ENCODE results near the gene SCYGR7.

GRCh38 chr2:227728041-227728426, at the start of gene SCYGR7:
Gene SCYGR7, plus strand, starts transcription at chr2:227728335.
- PRO-cap, 7 experiments: no peak in any of the 7 experiments
- RAMPAGE, long total RNA, 2 experiments: no peak in any of the 2 experiments

DNA sequence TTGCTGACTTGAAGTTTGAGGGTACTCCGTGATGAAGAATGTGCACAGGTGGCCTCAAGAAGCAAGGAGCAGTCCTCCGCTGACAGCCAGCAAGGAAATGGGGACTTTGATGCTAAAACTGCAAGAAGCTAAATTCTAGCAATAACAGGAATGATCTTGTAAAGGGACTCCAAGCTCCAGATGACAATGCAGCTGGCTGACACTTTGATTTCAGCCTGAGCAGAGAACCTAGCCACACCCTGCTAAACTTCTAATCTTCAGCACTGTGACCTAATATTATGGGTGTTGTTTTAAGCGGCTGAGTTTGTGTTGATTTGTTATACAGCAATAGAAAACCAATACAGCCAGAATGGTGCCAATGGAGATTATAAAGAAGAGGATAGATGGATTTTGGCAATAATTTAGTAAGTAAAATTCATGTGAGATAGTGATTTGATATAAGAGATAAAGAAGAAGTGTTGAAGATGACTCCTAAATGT, 196.7 kb upstream of the SPHKAP start:
- PRO-cap, 7 experiments: no peak in any of the 7 experiments
- RAMPAGE, long total RNA, 2 experiments: no peak in any of the 2 experiments

GRCh38 chr2:228840383-228841344, 430.4 kb downstream of the PID1 start:
- PRO-cap, 7 experiments: no peak in any of the 7 experiments
- RAMPAGE, long total RNA, 2 experiments: no peak in any of the 2 experiments

GRCh38 chr2:229159937-229160333, 111.2 kb downstream of the PID1 start:
- PRO-cap, 7 experiments: no peak in any of the 7 experiments
- RAMPAGE, long total RNA, 2 experiments: no peak in any of the 2 experiments

DNA sequence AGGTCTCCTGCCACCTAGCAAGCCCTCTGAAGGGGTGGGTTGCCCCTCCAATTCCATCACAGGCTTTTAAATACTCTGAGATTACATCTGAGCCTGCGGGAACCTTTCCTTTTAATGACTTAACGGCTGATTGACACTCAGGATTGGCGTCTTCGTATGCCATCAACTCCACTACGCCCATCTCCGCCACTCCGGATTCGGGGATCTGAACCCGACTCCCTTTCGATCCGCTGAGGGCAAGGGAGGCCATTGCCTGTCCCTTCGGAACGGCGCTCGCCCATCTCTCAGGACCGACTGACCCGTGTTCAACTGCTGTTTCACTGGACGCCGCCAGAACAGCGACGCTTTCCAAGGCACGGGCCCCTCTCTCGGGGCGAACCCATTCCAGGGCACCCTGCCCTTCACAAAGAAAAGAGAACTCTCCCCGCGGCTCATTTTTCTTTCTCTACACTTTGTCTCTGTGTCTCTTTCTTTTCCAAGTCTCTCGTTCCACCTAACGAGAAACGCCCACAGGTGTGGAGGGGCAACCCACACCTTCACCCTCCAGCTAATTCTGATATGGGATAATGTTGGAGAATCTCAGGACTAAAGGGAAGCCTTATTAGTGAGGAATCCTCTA, 90.4 kb downstream of the PID1 start:
- PRO-cap, 7 experiments: no peak in any of the 7 experiments
- RAMPAGE, long total RNA, 2 experiments: no peak in any of the 2 experiments

- PRO-cap, 7 experiments: no peak in any of the 7 experiments
- RAMPAGE, long total RNA, 2 experiments: no peak in any of the 2 experiments
Measured at GRCh38 chr2:229820703-229821276, 101.0 kb downstream of the TRIP12 start.

DNA sequence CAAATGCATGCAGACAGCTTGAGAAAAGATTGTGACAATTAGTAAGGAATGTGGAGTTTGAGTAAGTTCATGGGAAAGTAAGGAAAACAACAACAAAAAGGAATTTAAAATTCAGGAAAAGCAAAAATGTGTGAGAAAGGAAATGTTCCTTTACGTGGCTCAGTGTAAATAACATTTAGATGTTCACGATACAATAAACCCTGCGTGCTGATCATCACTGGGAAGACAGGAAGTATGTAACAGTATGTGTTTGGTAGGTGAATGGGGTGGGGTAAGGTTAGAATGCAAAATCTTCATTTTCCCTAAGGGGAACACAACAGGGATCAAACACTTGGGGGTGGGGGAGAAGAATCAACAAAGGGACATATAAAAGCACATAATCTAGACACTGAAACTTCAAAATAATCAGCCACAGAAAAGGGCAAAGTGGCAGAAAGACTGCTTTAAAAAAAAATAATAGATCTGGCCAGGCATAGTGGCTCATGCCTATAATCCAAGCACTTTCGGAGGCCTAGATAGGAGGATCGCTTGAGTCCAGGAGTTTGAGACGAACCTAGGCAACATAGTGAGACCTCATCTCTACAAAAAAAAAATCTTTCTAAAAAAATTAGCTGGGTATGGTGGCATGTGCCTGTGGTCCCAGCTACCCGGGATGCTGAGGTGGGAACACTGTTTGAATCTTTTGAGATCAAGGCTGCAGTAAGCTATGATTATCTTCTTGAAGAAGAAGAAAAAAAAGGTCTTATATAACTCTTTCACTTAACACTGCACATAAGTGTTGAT, 72.5 kb downstream of the TRIP12 start:
- PRO-cap, 7 experiments: no peak in any of the 7 experiments
- RAMPAGE, long total RNA, 2 experiments: no peak in any of the 2 experiments

GRCh38 chr2:230257644-230258221, 32.2 kb downstream of the SP140 start:
- PRO-cap, 7 experiments: no peak in any of the 7 experiments
- RAMPAGE, long total RNA, 2 experiments: no peak in any of the 2 experiments

- PRO-cap, 7 experiments: no peak in any of the 7 experiments
- RAMPAGE, long total RNA, 2 experiments: no peak in any of the 2 experiments
Measured at GRCh38 chr2:230411000-230411401, 5.0 kb upstream of the SP100 start.

- PRO-cap, 7 experiments: no peak in any of the 7 experiments
- RAMPAGE, long total RNA, 2 experiments: no peak in any of the 2 experiments
Measured at GRCh38 chr2:230498909-230499459, 83.0 kb downstream of the SP100 start.

- PRO-cap, 7 experiments: no peak in any of the 7 experiments
- RAMPAGE, long total RNA, 2 experiments: no peak in any of the 2 experiments
Measured at GRCh38 chr2:230513527-230513962, 97.5 kb downstream of the SP100 start.

DNA sequence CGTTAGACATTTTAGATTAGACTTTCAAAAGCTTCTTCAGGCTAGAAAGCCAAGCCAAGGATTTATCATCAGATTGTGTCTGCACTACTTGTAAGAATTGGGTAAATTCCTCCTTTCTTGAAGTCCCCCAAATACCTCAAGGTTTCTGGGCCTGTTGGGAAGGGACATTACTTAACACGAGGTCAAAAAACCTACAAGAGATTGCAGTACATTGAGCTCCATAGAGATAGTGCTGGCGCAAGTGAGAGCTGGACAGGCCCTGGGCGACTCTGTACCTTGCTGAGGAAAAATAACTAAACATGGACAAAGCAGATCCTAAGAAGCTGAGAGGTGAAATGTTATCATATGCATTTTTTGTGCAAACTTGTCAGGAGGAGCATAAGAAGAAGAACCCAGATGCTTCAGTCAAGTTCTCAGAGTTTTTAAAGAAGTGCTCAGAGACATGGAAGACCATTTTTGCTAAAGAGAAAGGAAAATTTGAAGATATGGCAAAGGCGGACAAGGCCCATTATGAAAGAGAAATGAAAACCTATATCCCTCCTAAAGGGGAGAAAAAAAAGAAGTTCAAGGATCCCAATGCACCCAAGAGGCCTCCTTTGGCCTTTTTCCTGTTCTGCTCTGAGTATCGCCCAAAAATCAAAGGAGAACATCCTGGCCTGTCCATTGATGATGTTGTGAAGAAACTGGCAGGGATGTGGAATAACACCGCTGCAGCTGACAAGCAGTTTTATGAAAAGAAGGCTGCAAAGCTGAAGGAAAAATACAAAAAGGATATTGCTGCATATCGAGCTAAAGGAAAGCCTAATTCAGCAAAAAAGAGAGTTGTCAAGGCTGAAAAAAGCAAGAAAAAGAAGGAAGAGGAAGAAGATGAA, 99.0 kb downstream of the SP100 start:
- PRO-cap, 7 experiments: no peak in any of the 7 experiments
- RAMPAGE, long total RNA, 2 experiments: no peak in any of the 2 experiments

DNA sequence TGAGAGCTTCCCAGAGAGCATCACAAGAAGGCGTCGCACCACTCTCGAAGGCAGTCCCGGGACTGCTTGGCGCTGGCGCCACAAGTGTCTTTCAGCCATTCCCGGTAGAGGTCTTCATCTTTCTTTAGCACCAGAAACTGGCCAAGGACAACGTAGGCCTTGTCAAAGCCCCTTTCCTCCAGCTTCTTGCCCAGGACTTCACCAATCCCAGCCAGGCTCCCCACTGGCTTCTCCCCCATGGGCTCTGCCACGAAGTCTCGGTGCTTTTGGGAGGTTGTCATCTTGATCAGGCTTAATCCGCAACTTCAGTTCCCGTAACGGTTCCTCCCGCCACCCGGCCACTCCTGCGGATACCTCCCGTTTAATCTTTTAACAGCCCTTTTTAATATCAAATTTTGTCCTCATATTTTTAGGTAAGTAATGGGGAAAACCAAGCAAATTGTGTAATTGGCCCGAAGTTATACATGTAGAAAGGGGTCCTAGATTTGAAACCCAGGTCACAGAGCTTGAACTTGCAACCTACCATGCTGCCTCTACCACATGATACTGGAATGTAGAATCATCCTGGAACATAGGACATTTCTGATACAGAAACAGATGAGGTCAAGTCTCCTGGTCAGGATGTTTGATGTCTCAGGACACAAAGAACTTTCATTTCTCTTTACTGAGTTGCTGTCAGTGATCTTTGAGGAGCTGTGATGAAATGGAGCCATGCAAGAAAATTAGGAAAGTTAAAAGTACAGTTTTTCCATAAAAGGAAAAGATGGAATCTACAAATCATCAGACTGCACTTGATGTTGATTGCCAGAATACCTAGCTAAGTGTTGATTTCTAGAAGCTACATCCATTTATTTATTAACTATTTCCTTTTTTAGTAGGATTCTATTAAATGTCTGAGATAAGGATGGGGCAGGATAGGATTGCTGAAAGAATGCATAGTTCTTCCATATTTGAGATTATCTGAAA, 12.8 kb downstream of the CAB39 start:
- PRO-cap, 7 experiments: no peak in any of the 7 experiments
- RAMPAGE, long total RNA, 2 experiments: no peak in any of the 2 experiments

GRCh38 chr2:230729271-230729635, 16.6 kb downstream of the CAB39 start:
- PRO-cap, 7 experiments: no peak in any of the 7 experiments
- RAMPAGE, long total RNA, 2 experiments: no peak in any of the 2 experiments

DNA sequence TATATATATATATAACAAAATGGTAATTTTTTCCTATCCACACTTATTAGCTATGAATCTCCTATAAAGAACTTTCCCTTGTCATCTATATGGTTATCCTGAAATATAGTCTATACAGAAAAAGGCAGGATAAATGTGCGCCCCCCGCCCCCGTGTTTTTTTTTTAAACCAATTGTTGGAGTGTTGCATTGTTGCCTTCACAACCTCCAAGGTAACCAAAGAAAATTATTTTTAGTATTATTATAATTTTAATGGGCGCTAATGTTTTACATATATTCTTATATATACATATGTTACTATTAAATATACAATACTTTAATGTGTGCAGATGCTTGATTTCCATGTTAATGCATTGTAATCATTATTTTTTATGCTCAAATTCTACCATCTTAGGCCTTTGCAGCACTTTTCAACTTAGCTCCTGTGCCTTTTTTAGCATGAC, 36.2 kb downstream of the CAB39 start:
- PRO-cap, 7 experiments: no peak in any of the 7 experiments
- RAMPAGE, long total RNA, 2 experiments: no peak in any of the 2 experiments

DNA sequence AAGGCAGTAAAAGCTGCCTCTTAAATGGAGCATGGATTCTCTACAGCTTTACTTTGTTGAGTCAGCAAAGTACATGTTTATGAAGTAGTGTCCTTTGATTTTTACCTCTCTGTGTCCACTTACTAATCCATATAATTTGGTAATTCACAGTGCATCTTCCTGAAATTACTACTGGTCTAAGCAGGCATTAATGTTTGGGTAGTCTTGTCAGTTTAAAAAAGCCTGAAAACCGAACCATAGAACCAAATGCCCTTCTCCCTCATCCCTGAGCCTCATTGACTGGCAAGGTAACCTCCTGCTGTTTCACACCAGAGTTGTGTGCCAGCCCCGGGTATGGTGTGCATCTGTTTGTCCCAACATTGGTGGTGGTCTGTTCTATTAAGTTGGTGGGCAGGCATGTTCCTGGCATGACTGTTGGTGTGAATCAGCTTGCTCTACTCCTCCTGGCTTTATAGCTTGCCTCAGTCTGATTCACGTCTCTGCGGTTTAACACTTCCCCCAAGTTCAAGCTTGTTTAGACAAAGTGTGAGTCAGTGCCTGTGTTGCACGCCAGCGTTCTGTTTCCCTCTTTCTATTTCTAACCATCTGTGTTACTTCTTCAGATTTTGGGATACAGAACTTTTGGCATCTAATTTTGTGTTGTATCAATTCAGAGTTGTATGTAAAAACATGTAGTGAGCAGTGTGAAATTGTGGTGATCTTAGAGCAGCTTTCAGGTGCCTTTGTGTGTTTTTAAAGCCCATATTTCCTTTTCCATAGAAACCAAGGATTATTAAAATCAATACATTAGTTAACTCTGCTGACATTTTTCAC, 70.8 kb upstream of the ITM2C start:
- PRO-cap, 7 experiments: peak in 5 of 7 experiments; most common plus-strand start position 517 of the sequence (in 1); most common minus-strand start position 421 of the sequence (in 5)
- RAMPAGE, long total RNA, 2 experiments: no peak in any of the 2 experiments

DNA sequence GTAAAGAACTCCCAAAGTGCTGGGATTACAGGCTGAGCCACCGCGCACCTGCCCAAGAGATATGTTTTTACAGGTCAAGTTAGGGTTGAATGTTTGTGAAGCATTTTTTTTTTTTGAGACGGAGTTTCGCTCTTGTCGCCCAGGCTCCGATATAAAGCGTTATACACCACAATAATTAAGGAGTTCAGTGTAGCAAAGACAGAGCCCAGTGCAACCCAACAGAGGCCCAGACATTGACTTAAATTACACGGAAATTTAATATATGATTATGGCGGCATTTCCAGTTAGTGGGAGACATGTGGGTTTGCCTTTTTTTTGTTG, 15.3 kb downstream of the ITM2C start:
- PRO-cap, 7 experiments: no peak in any of the 7 experiments
- RAMPAGE, long total RNA, 2 experiments: no peak in any of the 2 experiments

DNA sequence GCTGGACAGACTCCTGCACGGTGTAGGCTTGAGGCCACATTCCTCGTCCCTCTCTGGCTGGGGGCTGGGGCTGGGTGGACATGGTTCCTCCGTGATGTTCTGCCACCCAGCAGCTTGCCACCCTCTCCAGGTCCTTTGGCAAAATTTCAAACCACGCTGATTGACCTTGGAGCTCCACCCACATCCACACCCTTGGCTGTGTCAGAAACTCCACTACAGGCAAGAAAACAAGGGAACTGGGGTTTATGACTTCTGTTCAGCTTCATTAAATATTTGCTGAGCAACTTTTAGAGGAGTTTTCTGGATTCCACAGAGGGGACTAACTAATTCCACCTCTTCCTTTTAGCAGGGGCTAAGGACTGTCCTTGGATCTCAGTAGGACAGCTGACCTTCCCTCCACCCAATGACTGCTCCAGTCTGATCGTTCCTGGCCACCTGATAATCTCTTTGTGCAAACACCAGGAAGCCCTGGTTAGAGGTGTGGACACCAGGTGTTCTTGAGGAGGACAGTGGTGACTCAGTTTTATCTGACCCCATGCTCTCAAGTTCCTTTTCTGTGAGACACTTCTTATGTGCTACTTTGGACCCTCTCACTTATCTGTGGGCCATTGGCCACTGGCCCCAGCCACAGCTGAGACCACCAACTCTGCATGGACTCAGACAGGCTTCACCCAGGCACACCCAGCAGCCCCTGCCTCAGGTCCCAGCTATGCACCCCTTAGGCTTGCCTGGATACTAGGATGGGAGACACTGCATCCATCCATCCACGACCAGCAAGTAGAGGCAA, 29.2 kb downstream of the GPR55 start:
- PRO-cap, 7 experiments: no peak in any of the 7 experiments
- RAMPAGE, long total RNA, 2 experiments: no peak in any of the 2 experiments

DNA sequence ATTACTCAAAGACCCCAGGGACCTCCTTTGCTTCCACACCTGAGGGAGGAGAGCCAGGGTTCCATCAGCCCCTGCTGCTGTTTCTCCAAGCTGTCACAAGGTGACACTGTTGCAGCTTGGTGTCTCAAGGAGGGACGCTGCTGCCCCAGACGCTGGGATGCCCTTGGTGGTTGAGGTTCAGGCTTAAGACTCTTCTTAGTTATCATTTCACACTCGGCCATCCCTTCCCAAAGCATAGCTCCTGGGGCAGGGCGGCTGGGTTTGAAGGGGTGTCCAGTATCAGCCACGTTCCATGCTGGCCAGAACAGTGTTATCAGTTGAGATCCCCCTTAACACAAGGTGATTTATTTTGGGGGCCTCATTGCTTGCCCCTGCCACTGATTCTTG, 22.8 kb downstream of the GPR55 start:
- PRO-cap, 7 experiments: no peak in any of the 7 experiments
- RAMPAGE, long total RNA, 2 experiments: no peak in any of the 2 experiments

DNA sequence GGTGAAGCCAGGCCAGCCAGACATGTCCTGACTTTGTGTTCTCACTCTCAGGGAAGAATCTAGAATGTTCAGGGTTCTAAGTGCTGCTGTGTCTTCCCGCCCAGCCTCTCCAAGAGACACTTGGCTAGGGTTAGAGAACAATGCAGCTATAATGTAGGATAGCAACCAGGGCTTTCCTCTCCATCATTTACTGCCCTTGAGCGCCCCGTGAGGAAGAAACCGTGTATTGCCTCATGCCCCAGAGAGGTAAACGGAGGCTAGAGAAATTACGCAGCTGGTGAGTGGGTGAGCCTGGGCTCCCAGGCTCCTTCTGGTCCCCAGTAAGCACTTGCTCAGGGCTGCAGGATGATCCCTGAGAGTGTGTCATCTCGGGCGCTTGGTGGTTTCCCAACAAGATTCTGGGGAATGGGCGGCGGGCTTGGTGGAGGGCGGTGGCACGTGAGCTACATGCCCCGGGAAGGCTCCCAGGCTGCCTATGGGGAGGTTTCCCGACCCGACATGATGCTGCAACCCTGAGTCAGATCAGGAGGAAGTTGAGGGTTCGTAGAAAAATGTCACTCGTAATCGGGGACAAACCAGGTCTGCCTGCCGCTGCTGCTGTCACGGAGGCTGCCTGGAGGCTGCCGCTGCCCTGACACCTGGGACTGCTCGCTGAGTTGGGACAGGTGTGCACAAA, 527 bp downstream of the GPR55 start:
- PRO-cap, 7 experiments: no peak in any of the 7 experiments
- RAMPAGE, long total RNA, 2 experiments: no peak in any of the 2 experiments

All from ovary (tissue), 7 donors.